Mammary microvascular endothelial cell (primary cell): ENCODE results near the genes TK1 and SOCS3.

- RAMPAGE, long total RNA = no peak
Observed at GRCh38 chr17:77735631-77736472, 222.7 kb upstream of the TNRC6C start.

GRCh38 chr17:77842560-77842879, 116.0 kb upstream of the TNRC6C start:
- RAMPAGE, long total RNA = no peak

GRCh38 chr17:77852982-77853386, 105.5 kb upstream of the TNRC6C start:
- RAMPAGE, long total RNA = no peak

- RAMPAGE, long total RNA = no peak
Observed at GRCh38 chr17:77863514-77864307, 94.8 kb upstream of the TNRC6C start.

GRCh38 chr17:78114834-78115369, 13.7 kb downstream of the TMC6 start:
- RAMPAGE, long total RNA = no peak

DNA sequence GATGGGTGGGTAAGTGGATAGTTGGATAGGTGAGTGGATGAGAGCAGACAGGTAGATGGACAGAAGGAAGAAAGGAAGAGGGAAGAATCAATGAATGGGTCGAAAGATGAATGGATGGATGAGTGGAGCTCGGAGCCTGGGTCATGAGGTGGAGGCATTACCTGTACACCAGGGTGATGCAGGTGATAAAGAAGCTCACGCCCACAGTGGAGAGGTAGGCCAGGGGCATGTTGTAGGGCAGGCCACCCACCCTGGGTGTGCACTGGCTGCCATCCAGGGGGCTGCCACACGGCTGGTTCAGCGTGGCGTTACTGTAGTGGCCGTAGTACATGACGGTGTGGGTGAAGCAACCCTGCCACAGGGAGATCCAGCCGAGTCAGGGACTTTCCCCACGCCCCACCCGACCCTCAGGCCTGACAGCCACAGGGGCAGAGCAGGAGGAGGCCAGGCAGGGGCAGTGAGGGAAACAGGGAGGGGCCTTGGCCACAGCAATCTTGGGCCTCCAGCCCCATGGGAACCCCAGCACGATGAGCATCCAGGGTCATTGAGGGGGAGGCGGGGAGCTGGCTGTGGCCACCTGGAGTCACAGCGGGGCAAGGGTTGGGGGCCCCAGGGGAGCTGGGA, 4.6 kb downstream of the TMC6 start:
- RAMPAGE, long total RNA = no peak

DNA sequence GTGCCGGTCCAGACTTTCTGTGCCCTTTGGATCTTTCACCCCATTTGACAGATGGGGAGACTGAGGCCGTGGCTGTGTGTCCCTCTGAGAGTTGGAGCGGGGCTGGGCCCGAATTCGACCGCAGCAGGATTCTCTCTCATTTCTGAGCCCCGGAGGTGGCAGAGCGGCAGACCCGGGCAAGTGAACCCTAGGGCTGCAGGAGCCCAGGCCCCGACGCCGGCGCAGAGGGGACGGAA, 577 bp downstream of the TMC8 start:
- RAMPAGE, long total RNA = no peak

- RAMPAGE, long total RNA = no peak
Observed at GRCh38 chr17:78184108-78184753, 2.6 kb downstream of the TK1 start.

DNA sequence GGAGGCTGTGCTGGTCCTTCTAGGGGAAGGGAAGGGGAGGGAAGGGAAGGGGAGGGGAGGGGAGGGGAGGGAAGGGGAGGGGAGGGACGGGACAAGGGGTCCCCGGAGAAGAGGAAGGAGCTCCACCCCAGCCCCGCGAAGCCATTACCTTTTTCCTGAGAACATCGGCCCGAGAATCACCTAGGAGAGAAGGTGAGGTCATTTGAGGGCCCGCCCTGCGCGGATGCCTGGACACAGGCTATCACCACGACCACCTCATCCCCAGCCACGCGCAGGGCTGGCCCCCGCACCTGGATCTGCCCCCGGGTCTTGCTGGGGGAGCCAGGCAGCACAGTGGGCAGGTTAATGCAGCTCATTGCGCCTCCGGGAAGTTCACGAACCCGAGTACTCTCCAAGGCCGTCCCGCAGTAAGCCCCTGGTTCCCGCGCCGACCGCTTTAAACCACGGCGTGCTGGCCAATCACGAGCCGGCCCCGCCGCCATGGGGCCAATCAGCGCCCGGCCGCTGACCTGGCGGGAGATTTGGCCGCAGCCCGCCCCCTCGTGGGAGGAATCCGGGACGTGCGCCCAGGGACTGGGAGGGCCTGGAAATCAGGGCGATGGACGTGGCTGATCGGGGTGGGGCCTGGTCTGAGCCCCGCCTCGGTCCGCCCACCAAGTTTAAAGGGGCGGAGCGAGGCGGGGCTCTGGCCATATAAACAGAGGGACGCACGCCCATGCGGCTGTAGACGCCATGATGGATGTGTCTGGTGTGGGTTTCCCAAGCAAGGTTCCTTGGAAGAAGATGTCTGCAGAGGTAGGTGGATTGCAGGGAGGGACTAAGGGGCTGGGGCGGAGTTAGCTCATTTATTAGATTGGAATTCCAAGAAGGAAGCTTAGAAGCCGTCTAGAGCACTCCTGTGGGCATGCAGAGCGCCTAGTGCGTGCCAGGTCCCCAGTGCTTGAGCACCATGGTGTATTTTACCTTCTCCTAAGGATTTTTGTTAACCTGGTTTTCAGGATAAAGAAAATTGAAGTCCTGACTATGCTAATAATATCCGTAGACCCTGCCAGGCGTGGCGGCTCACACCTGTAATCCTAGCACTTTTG, at the start of gene TK1:
Gene TK1, minus strand, starts transcription at position 414 of the 1,088 bp plus-strand sequence.
- RAMPAGE, long total RNA = start-site peak on the minus strand centred at position 412 of the sequence, 12 bp wide, 989 and 391 reads in 2 replicates

DNA sequence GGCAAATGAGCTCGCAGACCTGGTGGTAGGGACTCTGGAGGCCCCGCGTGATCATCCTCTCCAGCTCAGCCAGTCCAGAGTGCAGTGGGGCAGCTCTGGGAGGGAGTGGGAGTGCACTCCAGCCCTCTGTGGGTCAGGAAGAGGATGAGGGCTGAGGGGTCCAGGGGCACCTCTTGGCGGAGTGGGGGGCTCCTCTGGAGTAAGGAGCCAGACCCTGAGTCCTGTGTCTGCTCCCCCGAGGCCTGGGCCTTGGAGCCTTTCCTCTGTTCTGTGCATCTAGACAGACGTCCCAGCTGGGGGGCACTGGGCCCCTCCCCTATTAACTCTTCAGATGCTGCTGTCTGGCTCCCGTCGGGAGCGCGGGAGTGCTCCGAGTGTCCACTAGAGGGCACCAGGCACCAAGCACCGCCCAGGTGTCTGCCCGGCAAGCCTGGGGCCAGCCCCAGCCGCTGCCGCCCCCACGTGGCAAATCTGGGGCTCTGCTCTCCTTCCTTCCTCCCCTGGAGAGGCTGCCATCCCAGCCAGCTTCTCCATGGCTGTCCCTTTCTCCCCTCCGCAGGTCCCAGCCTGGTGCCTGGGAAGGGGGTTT, 19.3 kb downstream of the TMEM235 start:
- RAMPAGE, long total RNA = no peak

DNA sequence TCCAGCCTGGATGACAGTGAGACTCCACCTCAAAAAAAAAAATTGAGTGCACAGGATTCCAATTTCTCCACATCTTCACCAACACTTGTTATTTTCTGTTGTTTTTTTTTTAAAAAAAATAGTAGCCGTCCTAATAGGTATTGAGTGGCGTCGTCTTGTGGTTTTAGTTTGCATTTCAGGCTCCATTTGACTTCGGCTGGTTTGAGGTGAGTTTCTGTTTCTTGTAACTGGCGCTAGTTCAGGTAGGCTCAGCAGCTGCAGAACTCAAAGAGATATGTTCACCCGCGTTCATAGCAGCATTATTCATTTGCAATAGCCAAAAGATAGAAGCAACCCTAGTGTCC, 44.6 kb downstream of the TMEM235 start:
- RAMPAGE, long total RNA = no peak

GRCh38 chr17:78342947-78343155, 17.0 kb downstream of the SOCS3 start:
- RAMPAGE, long total RNA = no peak

GRCh38 chr17:78343156-78344169, 16.4 kb downstream of the SOCS3 start:
- RAMPAGE, long total RNA = no peak

- RAMPAGE, long total RNA = no peak
Observed at GRCh38 chr17:78360025-78360841, at the start of gene SOCS3. Gene SOCS3, minus strand, starts transcription at chr17:78360077.

- RAMPAGE, long total RNA = no peak
Observed at GRCh38 chr17:78397685-78397868, 19.1 kb downstream of the PGS1 start.

DNA sequence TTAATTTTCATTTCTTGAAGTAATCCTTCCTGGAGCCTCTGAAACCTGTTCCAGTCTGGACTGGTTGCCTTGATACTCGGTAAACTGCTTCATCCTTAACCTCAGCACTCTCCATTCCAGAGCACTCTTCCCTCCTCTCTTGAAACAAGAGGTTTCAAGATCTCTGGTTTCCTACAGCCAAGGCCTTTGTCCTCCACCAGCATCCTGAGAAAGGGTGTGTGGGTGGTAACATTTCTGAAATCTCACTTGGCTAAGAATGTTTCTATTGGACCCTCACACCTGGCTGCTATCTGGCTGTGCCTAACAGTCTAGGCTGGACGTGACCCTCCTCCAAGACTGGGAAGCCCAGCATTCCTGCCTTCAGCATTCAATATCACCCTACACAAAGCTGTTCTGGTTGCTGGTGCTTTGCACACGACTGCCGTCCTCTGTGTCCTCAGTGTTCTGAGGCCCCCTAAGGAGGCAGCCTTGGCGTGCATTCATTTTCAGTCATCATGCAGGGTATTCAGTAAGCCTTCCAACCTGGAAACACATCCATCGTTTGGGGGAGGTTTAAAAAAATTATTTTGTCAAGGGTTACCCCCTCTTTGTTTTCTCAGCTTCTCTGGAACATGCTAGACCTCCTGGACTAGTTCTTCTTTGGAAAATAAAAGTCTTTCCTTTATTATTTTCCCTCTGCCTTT, 99.6 kb downstream of the CYTH1 start:
- RAMPAGE, long total RNA = no peak

GRCh38 chr17:78692505-78693011, 89.5 kb downstream of the CYTH1 start:
- RAMPAGE, long total RNA = no peak

- RAMPAGE, long total RNA = no peak
Observed at GRCh38 chr17:78717731-78717975, 64.4 kb downstream of the CYTH1 start.

DNA sequence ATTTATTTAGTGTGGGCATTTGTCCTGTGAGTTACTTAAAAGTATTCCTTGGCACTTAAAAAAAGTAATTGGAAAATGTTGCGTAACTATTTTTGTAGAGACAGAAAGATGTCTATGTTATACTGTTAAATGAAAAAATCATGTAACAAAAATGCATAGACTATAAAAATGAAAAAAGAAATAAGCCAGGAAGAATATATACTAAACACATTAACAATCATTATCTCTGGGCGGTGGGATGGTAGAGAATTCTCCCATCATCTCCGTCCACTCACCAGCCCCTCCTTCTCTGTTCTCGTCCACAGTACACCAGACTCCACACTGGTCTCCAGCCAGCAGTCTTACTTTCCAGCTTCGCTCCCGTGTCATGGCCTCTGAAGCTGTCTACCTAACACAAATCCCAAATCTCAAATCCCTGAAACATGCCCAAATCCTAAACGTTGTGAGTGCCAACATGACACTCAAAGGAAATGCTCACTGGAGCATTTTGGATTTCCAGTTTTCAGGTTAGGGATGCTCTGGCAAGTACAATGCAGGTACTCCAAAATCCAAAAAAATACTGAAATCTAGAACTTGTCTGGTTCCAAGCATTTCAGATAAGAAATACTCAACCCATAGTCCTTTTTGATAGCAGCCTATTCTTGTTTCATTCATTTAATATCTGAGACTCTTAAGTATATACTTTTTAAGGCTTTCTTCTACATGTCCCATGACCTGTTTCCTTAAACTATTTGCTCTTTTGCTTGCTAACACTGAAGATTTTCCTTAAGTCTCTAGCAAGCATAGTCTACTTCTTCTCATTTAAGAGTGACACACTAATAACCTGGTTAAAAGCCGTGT, 38.8 kb downstream of the CYTH1 start:
- RAMPAGE, long total RNA = no peak

DNA sequence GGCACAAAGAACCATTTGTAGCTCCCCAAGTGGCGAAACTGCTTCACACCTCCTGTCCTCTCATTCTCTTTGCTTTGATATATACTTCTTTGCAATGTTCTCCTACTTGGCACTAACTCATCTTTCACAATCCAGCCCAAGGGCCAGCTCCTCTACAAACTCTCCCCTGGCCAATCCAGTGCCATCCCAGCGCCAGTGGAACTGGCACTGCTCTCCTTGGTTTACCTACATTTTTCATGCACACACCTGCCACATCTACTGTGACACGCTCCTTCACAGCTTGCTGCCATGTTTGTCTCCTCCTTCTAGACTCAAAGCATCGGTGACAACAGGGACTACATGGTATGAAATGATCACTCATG, 12.8 kb downstream of the CYTH1 start:
- RAMPAGE, long total RNA = no peak